Monocyte (primary cell): ENCODE results near the genes BTN1A1, H2BC11 and POM121L2.

GRCh38 chr6:26258152-26258987 is 7.0 kb downstream of the H2BC9 start:
- PRO-cap, 2 experiments, result no peak in any of the 2 experiments

GRCh38 chr6:26296691-26297402 is 11.5 kb upstream of the H4C8 start:
- PRO-cap, 2 experiments, result no peak in any of the 2 experiments

- PRO-cap, 2 experiments, result no peak in any of the 2 experiments
Observed at GRCh38 chr6:26330790-26331420, 34.1 kb upstream of the BTN3A2 start.

DNA sequence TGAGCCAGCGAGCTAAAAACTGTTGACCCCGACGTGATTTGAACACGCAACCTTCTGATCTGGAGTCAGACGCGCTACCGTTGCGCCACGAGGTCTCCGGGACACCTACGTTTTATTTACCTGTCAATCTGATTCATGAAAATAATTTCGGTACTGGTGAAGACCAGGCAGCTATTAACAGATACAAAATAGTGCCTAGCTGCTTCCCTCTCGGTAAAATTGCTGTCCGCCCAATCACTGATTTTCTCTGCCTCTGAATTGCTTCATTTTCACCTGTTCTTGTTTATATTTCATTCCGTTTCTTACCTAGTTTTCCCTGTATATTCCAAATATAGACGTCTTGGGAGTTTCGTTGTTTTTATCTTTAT is 33.6 kb upstream of the BTN3A2 start:
- PRO-cap, 2 experiments, result no peak in any of the 2 experiments

DNA sequence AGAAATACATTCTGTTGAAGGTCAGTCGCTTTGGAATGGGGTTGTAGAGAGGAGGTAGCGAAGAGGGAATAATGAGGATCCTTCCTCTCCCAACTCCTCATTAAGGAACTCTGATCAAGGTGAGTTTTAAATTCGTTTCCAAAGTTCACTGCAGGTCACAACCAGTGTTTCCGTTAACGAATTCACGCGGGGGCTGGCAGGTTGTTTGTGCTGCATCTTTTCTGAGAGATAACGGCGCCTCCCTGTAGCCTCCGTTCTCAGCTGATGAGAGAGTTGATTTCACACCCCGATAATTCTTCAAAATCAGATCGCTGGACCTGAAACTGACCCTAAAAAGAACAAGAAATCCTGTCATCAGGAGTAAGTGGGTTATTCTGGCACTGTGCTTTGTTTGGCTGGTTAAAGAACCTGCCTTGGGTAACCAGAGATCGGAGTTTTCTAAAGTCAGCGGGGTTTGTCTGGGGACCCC is 33.2 kb upstream of the BTN3A2 start:
- PRO-cap, 2 experiments, result no peak in any of the 2 experiments

DNA sequence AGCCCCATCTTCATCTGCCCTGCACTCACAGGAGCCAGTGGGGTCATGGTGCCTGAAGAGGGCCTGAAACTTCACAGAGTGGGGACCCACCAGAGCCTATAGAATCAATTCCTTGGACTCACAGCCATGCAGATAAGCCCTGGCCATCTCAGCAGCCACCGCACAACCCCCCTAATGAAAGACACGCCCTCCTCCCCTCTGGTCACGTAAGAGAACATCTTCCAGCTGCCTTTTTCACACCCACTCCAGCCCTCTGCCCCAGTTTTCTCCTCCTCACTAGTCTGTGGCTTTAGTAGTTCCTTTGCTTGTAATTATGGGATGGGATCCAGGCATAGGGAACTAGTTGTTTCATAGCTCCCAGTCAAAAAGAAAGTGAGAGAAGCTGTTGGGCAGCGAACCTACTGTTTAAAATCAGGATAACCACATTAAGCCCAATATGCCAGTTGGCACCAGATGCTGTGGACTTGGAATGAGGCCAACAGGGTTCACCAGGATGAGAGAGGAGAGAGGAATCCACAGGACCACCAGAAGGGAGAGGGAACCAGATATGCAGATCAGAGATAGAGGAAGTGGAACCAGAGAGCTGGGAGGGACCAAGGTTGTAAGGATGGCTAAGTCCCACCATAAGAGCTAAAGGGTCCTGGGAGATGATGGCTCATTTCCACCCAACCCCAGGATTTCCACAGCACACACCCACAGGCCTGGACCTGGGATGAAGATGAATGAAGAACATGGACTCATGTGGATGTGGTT is 9.0 kb upstream of the BTN3A1 start:
- PRO-cap, 2 experiments, result no peak in any of the 2 experiments

- PRO-cap, 2 experiments, result no peak in any of the 2 experiments
Observed at GRCh38 chr6:26448027-26448475, 7.7 kb downstream of the BTN3A3 start.

GRCh38 chr6:26499958-26500379 is at the start of gene BTN1A1:
Gene BTN1A1, plus strand, starts transcription at chr6:26500303.
- PRO-cap, 2 experiments, result no peak in any of the 2 experiments

DNA sequence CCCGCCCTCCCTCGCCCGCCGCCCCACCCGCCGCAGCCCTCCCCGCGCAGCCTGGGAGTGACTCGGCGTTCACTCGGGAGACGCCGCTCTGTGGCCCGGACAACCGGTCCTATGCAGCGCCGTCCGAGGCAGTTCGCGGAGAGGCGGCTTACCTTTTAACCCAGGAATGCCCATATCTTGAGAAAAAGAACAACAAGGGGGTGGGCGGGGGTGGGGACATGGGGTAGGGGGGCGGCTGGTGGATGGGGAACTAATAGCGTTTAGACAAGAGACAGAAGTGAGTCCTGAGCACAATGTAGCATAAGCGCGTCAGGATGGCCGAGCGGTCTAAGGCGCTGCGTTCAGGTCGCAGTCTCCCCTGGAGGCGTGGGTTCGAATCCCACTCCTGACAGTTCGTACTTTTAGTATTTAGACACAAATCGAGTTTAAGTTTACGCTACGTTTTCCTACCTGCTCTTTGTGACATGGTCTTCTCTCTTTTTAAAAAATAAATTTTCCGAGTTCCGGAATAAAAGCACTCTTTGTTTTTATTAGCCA is 17.2 kb upstream of the HMGN4 start:
- PRO-cap, 2 experiments, result peak in 2 of 2 experiments; most common plus-strand start position 68 of the sequence (in 2); most common minus-strand start position 307 of the sequence (in 1)

- PRO-cap, 2 experiments, result no peak in any of the 2 experiments
Observed at GRCh38 chr6:26536476-26537020, 1.6 kb upstream of the HMGN4 start.

DNA sequence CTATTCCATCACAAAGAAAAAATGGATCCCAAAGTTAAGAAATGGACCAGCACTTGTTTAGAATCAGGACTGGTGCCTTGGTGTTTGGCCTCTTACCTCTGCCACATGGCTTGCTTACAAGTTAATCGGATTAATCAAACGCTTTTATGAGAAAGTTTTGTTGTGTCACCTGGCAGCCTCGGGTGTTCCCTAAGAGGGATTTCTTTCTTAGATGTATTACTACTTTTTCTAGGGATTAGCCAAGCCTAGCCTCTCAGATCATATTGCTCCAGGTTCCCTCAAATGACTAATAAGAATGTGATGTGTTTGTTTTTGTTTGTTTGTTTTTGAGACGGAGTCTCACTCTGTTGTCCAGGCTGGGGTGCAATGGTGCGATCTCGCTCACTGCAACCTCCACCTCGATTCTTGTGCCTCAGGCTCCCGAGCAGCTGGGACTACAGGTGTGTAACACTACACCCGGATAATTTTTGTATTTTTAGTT is 847 bp downstream of the HMGN4 start:
- PRO-cap, 2 experiments, result no peak in any of the 2 experiments

DNA sequence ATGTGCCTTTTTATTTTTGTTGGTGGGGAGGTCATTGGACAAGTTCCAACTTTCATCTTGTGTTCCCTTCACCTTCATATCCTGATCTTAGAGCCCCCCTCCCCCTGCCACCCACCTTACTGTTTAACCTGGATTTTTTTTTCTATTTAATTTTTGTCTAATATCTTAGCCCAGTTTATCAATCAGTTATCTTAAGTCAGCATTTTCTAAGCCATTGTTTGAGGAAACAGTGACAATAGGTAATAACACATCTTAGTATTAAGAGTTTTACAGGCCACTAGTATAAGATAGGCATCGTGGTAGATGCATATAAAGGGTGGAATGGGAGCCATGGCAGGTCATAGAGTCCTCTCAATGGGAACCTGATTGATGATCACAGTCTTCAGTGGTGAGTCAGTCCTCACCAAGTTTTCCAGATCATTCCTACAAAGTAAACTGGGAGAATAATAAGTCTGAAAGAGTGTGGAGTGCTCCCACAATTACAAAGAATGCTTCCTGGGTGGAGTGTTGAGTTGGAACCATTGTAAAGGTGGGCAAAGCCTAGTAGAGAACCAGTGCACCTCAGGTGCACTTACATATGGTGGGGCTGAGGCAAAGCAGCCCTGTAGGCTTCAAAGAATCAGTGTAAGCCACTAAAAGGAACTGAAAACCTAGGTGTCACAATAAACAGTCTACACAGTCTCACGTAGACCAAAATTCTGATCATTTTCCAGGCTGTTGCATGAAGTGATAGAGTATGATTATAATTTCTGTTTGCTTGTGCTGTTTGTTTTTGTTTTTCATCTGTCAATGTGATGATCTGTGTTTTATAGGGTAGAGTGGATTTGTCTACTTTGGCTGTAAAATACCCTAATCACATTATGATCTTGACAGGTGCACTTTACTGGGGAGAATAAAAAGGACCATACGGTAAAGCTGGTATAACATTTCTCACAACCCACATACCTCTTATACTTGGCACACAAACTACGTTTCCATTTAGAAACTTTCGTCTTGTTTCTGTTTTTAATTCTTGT is 2.7 kb downstream of the ABT1 start:
- PRO-cap, 2 experiments, result peak in 2 of 2 experiments; most common plus-strand start position 453 of the sequence (in 2)

GRCh38 chr6:26956046-26956279 is 176.6 kb downstream of the H2BC11 start:
- PRO-cap, 2 experiments, result peak in 2 of 2 experiments; most common minus-strand start chr6:26956182 (in 2)

DNA sequence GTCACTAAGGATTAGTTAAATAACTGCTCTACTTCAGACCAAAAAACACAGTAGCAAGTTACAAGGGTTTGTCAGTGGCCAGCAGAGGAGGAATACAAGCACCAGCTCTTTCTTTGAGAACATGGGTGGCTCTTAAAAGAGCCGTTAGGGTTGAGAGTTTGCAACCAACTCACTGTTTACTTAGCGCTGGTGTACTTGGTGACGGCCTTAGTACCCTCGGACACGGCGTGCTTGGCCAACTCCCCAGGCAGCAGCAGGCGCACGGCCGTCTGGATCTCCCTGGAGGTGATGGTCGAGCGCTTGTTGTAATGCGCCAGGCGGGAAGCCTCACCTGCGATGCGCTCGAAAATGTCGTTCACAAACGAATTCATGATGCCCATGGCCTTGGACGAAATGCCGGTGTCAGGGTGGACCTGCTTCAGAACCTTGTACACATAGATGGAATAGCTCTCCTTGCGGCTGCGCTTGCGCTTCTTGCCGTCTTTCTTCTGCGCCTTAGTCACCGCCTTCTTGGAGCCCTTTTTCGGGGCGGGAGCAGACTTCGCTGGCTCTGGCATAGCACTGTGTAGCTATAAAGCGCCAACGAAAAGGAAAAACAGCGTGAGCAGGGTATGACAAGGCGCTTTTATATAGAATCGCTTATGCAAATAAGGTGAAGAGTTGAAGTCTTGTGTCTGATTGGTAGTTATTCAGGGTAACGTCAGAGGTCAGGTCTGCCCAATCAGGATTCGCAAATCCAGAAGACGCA is at the start of gene H2BC11:
Gene H2BC11, minus strand, starts transcription at position 602 of the 748 bp plus-strand sequence.
- PRO-cap, 2 experiments, result peak in 2 of 2 experiments; most common minus-strand start position 597 of the sequence (in 1)

DNA sequence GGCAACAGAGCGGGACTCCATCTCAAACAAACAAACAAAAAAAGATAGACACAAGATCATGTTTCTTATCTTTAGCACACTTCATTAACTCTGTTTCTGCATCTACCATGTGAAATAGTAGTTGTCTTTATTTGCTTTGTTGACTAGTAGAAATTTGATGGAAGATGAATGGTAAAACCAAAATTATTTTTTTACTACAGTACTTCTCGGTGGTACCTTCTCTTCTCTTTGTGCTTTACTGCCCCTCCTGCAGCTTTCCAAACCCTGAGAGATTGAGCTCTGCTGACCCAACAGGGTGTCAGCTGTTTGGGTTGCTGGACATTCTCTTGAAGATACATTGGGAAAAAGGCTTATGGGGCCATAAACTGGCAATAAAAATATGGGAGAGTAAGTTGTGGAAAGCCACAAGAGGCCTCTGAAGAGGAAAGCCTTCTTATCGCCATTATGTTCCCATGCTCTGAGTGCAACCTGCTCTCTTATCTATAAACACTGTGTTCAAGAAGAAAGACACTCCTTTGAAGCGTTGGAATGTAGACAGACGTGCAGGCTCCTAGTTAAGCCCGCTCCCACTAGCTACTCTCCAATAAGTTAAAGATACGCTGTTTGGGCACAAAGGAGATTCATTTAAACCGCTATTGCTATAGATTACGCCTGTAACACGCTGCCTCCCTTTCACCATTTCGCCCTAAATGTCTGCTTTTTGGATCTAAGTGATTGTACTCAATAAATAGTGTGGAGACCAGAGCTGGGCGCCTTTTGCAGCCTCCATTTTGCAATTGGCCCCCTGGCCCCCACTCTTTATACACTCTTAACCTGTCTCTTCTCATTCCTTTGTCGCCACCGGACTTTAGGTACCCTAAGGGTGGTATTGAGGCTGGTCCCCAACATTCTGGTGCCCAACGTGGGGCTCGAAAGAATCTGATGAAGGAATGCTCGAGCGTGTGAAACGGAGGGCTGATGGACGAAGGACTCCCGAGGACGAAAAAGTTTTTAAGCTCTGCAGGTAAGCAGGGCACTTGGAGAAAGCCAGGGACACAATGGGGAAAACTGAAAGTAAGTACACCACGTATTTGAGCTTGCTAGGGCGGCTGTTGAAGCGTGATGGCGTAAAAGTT is 40.6 kb downstream of the H2AC12 start:
- PRO-cap, 2 experiments, result no peak in any of the 2 experiments

DNA sequence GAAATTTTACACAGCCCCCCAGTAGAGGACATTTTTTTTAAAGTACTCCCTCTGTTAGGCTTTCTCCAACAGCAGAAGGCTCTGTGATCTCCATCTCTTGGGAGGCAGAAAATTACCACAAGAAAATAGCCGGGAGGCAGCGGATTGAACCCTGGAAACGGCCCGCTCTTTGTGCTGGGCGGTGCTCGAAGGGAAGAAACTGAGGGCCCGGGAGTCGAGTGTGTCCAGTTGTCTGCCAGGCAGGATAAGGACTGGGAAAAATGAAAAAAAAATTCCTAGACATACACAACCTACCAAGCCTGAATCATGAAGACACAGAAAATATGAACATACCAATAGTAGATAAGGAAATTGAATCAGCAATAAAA is 31.5 kb downstream of the POM121L2 start:
- PRO-cap, 2 experiments, result no peak in any of the 2 experiments

- PRO-cap, 2 experiments, result no peak in any of the 2 experiments
Observed at GRCh38 chr6:27312198-27313043, at the start of gene POM121L2. Gene POM121L2, minus strand, starts transcription at chr6:27312273.

- PRO-cap, 2 experiments, result no peak in any of the 2 experiments
Observed at GRCh38 chr6:27375597-27376136, 12.9 kb upstream of the ZNF391 start.

DNA sequence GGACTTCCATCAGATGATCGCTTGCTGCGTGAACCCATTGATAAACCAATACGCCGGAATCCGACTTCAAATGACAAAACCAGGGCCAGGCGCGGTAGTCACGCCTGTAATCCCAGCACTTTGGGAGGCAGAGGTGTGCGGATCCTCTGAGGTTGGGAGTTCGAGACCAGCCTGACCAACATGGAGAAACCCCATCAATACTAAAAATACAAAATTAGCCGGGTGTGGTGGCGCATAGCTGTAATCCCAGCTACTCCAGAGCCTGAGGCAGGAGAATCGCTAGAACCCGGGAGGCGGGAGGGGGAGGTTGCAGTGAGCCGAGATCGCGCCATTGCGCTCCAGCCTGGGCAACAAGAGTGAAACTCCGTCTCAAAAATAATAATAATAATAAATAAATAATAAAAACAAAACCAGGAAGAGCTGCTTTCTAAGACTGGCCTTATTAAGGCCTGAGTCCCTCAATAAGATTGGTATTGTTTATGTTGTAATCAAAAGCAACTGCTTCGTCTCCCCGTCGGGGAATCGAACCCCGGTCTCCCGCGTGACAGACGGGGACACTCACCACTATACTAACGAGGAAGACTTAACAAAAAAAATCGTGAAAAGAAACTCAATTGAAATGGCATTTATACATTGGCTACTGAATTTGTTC is 110.2 kb upstream of the ZNF184 start:
- PRO-cap, 2 experiments, result no peak in any of the 2 experiments

- PRO-cap, 2 experiments, result no peak in any of the 2 experiments
Observed at GRCh38 chr6:27617636-27618222, 144.8 kb upstream of the ZNF184 start.